Skin of body (tissue), 2 donors: ENCODE results near the genes ZNF324 and ZBTB45.

- RAMPAGE, long total RNA, result no peak
These were observed 1.8 kb downstream of the ZNF552 start for GRCh38 chr19:57812685-57813484.

DNA sequence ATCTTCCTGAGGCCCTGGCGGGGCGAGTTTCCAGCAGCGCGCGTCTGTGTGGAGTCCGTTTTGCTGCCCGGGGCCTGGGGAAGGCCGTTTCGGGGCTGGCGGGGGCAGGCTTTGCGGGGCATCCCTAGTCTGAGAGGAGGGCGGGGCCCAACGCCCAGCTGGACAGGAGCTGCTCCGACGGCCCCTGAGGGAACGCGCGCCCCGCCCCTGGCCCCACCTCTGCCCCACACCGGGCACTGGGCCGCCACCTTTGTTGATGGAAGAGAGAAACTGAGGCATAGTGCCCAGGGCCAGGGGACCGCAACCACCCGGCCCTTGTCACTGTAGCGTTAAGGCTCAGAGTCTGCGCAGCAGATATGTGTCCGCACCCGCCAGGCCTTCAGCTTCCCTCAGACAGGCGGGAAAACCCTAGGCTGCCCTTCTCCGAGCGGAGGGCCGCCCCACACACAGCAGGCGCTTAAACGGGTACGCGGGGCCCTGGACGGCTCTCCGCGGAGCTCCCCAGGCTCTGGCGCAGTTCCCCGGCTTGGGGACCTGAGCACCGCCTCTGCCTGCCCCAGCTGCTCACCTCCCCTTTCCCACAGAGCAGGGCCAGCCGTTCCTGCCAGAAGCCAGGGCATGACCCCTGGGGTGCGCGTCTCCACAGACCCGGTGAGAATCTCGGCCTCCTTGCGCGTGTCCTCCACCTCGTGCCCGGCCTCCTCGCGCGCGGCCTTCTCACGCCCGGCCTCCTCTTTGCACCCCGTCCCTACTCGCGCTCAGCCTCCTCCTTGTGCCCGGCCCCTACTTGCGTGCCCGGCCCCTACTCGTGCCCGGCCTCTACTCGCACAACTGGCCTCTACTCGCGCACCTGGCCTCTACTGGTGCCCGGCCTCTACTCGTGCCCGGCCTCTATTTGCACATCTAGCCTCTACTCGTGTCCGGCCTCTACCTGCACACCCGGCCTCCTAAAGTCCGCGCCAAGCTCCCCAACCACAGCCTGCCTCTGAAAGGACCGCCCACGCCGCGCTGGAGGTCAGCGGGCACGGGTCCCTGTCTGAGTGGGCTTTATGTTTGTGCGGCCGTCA is 636 bp downstream of the ZNF135 start:
- RAMPAGE, long total RNA, result no peak

DNA sequence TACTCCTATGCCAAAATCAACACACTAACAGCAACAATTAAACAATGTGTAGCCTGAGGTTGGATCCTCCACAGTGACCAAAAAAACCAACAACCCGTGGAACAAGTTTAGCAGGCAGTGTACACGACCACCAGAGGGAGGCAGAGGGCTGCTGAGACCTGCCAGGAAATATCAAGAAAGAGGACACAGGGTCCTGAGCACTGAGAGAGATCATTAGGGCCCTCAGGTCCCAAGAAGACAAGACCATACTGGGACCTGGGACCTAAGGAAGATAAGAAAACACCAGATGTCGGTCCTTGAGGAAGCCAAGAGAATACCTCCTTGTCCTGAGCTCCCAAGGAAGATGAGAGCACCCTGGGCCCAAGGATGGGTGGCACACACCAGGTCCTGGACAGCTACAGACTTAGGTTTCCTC is 895 bp upstream of the ZNF274 start:
- RAMPAGE, long total RNA, result no peak

GRCh38 chr19:58230015-58230953 is 1.6 kb downstream of the ZNF544 start:
- RAMPAGE, long total RNA, result no peak

DNA sequence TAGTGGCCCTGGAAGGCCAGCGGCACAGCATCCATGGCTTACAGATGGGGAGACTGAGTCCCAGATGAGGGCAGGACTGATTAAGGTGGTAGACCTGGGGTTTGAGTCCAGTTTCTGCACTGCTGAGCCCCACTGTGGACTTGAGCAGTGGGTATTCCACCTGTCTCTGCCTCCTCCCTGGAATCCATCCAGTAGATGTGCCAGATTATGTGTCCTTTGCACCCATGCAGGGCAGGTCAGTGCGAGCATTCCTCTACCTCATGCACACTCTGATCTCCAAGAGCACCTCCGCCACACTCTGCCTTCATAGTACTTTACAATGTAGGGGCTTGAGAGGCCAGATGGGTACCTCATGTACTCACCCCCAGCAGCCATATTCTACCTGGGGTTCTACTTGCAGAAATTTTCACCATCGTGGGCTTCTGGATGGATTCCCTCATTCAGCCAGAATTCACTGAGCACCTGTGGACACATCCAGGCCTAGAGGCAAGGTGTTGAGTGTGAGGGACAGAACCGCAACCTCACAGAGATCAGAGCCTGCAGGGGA is 10.1 kb downstream of the ZSCAN22 start:
- RAMPAGE, long total RNA, result no peak

DNA sequence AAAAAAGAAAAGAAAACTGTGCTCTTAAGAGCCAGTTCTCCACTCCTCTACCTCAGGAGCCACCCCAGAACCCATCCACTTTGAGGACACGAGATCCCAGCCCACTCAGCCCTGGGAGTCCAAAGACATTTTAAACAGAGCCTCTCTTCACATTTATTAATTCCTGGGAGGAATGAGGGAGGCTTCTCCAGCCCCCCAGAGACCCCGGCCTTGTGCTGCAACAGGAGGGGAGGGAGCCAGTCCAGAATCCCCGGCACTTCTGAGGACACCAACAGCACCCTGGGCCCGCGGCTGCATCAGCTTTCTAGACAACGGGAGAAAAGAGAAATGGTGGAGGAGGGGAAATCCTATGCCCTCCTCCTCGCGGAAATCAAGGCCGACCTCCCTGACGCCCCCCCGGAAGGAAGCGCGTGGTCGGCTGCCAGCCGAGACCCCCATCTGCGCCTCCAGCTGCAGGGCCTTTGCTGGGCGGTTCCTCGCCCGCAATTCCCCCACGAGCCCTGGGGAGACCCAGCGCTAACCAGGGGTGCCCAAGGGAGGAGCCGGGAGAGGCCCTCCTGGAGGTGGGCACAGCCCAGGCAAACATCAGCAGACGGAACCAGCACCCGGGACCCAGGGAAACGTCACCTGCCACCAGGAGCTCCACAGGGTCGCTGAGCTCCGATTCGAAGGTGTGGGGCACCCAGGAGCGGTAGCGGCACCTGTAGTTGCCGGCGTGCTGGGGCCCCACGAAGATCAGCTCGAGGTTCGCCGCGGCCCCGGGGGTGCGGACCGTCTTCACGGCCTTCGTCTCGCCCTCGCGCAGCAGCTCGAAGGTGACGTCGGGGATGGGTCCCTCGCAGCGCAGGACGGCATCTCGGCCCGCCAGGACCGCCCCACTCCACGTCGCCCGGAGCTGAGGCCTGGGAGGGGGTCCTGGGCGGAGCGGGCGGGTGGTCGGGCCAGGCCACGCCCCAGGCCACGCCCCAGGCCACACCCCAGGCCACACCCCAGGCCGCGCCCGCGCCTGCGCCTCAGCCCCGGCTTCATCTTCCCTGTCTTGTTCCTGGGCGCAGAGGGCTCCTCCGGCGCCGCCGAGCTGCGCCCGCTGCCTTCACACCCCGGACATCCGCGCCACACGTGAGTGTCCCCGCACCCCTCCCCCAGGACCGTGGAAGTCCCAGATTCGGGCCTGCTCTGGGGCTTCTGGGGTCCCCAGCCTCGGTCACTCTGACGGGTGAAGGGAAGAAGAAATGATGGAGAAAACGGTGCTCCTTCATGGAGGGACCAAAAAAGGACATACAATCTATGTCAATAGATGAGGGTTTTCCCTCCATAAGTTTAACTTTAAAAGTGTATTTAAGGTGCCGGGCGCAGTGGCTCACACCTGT is 6.1 kb downstream of the A1BG start:
- RAMPAGE, long total RNA, result no peak

GRCh38 chr19:58396048-58396751 is 744 bp downstream of the RNF225 start:
- RAMPAGE, long total RNA, result no peak

DNA sequence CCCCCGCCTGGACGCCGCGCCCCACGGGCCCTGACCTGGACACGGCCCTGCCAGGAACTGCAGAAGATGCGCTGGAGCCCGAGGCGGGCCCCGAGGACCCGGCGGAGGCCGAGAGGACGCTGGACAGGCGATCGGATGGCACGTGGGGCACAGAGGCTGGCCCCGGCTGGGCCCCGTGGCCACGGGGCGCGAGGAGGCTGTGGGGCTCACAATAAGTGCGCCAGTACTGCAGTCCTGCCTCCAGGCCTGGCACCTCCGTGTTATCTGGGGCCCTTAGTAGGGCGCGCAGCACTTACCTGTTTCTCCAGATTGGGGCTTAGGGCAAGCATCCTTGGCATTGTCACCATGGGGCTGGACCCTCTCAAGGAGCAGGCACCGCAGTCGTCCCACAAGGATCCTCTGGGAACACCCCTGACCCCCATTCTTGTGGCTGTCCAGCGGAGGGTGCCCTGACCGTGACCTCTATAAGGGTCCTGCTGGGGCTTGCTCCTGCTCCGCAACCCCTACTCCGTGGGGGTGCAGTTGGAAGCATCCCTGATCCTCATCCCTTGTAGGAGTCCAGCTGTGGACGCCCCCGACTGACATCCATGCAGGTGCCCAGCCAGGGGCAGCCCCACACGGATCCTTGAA is 1.5 kb downstream of the RNF225 start:
- RAMPAGE, long total RNA, result no peak

DNA sequence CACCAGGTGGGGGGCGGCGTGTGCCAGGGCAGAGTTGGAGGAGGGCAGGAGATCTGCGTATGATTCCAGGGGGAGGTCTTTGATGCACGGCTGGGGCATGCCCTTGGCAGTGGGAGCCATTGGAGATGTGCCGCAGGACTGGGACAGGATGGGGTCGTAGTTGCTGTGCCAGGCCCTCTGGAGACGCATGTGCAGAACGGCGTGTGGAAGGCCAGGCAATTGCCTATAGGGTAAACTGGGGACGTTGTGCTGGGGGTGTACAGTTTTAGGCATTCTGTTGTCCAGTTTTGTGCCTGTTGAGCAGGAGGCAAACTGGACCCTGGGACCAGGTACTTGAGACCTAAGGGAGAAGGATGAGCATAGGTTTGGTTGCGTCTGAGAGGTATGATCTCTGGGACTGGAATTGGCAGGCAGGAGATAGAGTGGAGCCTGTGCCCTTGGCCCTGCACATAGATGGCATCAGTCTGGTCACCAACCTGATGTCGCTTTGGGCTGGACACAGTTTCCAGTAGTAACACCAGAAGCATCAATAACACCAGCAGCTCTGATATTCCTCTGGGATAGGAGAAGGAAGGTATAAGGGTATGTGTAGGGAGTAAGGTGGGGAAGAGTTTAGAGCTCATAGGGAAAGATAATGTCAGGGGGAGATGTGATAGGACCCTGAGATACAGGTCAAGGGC is 892 bp downstream of the ZNF584 start:
- RAMPAGE, long total RNA, result no peak

GRCh38 chr19:58466674-58467751 is at the start of gene ZNF324:
ZNF324 (plus strand) TSS chr19:58467080.
- RAMPAGE, long total RNA, result no peak

DNA sequence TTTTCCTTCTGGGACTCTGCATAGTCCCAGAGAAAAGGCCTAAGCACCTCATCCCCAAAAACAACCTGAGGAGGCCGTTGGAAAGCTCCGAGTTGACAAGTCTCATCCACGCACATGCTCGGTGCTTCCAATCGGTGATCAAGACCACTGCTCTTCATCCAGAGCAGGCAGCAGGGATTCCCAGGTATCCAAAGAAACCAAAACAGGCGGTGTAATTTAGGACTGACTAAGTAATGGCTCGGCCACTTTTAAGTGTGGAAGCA is 1.2 kb upstream of the ZNF446 start:
- RAMPAGE, long total RNA, result no peak

DNA sequence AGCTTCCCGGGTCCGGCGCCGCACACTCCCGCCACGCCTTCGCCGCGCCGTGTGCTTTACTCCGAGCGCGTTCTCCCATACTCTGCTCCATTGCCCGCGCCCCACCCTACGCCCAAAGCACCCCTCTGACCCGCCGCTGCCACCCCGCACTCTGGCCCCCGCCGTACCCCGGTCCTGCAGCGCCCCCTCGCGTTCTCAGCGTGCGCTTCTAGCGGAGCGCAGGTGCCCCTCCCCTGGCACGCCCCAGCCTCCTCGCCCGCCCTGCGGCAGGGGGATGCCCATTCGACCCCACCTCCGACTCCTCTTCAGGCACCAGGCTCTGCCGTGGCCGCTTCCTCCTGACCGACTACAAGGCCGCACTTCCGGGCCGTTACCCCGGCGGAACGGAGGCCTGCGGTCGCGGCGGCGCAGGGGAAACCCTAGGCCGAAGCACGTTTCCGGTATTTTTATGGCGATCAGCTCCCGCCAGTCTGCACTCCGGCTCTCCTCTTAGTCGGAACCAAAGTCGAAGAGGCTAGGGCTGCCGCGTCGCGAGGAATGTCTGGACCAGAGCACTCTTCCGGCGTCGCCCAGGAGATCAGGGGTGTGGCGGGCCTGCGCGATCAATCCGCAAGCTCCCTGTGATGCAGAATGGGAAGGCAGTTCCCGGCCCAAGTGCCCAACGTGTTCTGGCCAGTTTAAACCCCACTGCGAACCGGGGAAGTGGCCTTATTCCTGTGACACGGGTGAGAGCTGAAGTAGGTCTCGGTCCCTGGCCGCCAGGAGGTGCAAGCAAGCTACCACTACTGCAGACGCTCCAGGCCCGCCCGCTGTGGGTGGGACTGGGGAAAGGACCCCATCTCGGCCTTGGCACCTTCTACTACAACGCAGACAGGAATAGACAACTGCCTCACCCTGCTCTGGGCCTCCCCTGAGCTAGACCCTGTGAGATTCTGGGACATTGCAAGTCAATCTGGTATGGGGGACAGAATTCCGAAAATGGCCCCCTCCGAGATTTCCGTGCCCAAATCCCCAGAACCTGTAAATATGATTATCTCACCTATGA is at the start of gene ZBTB45:
TSS of gene ZBTB45 (minus strand) at position 361 of the 1,045 bp plus-strand sequence.
- RAMPAGE, long total RNA, result no peak

DNA sequence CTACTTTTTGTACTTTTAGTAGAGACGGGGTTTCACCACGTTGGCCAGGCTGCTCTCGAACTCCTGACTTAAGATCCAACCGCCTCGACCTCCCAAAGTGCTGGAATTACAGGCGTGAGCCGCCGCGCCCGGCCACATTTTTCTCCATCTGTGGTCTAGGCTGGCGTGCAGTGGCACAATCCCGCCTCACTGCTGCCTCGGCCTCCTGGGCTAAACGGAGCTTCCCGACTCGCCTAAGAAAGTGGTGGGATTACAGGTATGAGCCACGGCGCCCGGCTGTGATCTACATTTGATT is 339 bp upstream of the TRIM28 start:
- RAMPAGE, long total RNA, result no peak